Bronchial epithelial cell (primary cell): ENCODE measurements around the gene LGALS3.

GRCh38 chr14:52864630-52865146 lies 73.3 kb upstream of the GNPNAT1 start:
- RRBS, 2 experiments = no CpG with 5 or more reads among the region's 6 CpGs

- RRBS, 2 experiments = no CpG with 5 or more reads among the region's 5 CpGs
These were observed 91.7 kb upstream of the FERMT2 start for GRCh38 chr14:53042340-53043098.

GRCh38 chr14:53152278-53153133 lies 617 bp downstream of the DDHD1 start:
- RRBS, 2 experiments = 1 to 2% methylated on average over 32 of the region's 104 CpGs

- RRBS, 2 experiments = no CpG with 5 or more reads among the region's 1 CpG
These were observed 68.0 kb downstream of the BMP4 start for GRCh38 chr14:53888595-53888968.

DNA sequence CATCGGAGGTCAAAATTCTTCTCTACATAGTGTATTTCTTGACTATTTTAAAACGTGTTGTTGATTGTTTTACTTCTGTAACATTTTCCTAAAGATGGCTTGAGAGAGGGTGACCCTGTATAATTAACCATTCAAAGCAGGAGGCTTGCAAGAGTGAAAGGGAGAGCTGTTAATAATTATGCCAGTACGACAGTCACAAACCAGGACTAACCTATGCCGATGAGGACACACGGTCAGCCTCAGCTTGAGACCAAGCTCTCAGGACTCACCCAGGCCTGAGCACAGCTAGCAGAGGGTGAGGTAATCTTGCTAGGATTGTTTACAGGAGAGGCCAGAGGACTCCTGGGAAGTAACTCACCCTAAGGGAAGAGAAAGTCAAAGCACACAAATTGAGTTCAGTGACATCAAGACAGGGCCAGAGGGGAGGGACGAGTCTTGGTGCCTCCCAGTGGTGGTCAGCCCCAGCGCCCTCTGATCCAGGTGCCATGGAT lies 29.8 kb upstream of the CDKN3 start:
- RRBS, 2 experiments = no CpG with 5 or more reads among the region's 7 CpGs

GRCh38 chr14:54565445-54566300 lies 1.3 kb upstream of the SAMD4A start:
- RRBS, 2 experiments = 1 to 2% methylated on average over 31 to 34 of the region's 90 CpGs

DNA sequence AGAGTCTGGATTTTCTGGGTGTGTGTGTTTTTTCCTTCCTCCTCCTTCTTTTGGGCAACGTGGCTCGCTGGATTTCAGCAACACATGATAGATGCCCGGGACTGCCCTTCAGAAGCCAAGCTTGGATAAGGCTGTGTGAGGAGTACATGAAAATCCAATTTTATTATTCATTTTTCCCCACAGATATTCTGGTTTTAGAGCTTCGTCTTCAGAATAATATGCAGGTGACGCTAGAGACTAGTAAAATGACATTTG lies 1.4 kb downstream of the SAMD4A start:
- RRBS, 2 experiments = no CpG with 5 or more reads among the region's 5 CpGs

DNA sequence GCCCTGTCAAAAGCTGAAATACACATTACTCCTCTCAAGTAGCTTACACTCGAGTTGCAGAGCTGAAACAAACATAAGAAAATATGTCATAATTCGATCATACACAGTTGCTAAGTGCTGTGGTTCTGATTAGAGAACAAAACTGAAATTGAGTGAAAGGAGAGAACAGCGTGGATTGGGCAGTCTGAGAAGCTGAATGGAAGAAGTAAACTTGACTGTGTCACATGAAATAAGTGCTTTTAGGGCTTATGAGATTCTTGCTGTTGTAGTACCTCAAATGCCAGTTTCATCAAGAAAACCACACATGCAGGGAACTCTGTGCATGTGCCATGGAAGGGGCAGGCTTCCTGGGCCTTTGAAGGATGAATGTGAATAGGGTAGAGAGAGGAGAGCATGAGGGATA lies 7.2 kb downstream of the SAMD4A start:
- RRBS, 2 experiments = no CpG with 5 or more reads among the region's 3 CpGs

GRCh38 chr14:54648218-54648749 lies 81.4 kb downstream of the SAMD4A start:
- RRBS, 2 experiments = no CpG with 5 or more reads among the region's 2 CpGs

DNA sequence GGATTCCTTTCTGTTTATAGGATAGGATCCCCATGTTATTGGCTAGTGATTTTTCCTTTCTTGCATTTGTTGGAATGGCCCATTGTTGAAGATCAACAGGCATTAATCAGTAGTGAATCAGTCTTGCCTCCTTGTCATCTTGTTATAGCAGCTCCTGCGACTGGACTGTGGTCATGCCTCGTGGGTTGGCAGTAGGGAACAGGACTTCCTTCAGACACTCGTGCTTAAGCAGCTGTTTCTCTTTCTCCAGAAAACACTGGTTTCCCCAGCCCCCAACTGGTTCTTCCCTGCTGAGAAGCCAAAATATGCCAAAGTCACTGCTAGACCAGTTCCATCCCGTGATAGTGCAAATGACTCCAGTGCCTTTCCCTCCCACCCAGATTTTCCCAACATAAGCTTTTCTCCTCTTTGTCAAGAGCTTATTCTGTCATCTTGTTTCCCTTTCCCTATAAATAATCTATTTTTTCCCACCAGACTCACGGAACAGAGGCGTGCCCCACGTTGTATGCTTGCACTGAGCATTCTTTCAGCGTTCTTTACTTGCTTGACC lies 83.5 kb downstream of the SAMD4A start:
- RRBS, 2 experiments = no CpG with 5 or more reads among the region's 8 CpGs

DNA sequence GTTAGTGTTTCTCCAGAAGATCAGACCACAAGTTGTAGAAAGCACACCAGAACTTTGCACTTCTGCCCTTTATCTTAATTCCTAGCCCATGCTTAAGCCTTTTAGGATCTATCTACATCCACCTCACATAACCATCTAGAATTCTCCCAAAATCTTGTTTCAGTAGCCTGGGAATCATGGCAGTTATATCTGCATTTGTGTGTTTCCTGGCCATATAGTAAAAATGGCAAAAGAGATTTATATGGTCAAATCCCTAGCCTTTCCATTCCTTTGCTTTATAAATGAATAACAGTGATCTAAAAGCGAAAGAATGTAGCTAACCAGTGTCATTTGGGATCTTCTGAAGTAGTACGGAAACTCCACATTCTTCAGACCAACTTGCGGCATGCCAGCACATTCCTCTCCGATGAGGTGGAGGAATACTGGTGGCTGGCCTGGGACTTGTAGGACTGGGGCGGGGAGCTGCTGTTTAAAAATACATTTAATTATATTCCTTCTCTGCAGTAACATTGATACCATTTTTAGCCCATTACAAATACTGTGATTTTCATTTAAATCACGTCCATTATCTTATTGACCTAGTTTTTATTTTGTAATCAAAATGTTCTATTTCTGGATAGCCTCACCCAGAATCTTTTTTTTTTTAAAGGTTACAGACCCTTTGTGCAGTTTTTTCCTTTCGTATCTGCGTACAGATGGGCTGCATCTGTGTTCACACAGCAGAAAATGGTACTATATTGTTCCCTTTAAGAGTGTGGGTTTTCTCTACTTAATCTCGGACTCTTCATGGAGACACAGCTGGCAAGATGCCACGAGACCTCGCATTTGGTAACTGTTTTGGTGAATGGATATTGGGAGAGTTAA lies 85.3 kb downstream of the SAMD4A start:
- RRBS, 2 experiments = no CpG with 5 or more reads among the region's 11 CpGs

- RRBS, 2 experiments = no CpG with 5 or more reads among the region's 8 CpGs
These were observed 108.7 kb downstream of the SAMD4A start for GRCh38 chr14:54675581-54676144.

GRCh38 chr14:54707507-54708396 lies 140.8 kb downstream of the SAMD4A start:
- RRBS, 2 experiments = no CpG with 5 or more reads among the region's 4 CpGs

- RRBS, 2 experiments = 100% methylated on average over 1 of the region's 6 CpGs; no CpG with 5 or more reads in 1 of the 2 experiments
These were observed 9.3 kb downstream of the MAPK1IP1L start for GRCh38 chr14:55060622-55061249.

GRCh38 chr14:55074465-55075366 lies 23.3 kb downstream of the MAPK1IP1L start:
- RRBS, 2 experiments = no CpG with 5 or more reads among the region's 11 CpGs

- RRBS, 2 experiments = no CpG with 5 or more reads among the region's 3 CpGs
These were observed 13.7 kb upstream of the LGALS3 start for GRCh38 chr14:55115347-55115740.

GRCh38 chr14:55117641-55118352 lies 11.3 kb upstream of the LGALS3 start:
- RRBS, 2 experiments = no CpG with 5 or more reads among the region's 7 CpGs

- RRBS, 2 experiments = no CpG with 5 or more reads among the region's 3 CpGs
These were observed 3.6 kb upstream of the LGALS3 start for GRCh38 chr14:55125385-55125944.

- RRBS, 2 experiments = 1 to 2% methylated on average over 27 to 33 of the region's 66 CpGs
These were observed at the start of gene LGALS3 for GRCh38 chr14:55128848-55129443. TSS of gene LGALS3 (plus strand) at chr14:55129252.